ENCODE measurements around a stretch of chr7.

CAGE:
- cytosol, long polyA plus RNA: no peak
- long polyA plus RNA: no peak
- nucleus, long polyA plus RNA: no peak
These were observed 2.1 kb downstream of the PDK4 start for GRCh38 chr7:95594171-95594719.

GRCh38 chr7:95606045-95606277 lies 9.6 kb upstream of the PDK4 start:
- RRBS: no CpG with 5 or more reads among the region's 5 CpGs
CAGE:
- cytosol, long polyA plus RNA: no peak
- long polyA plus RNA: no peak
- nucleus, long polyA plus RNA: no peak

GRCh38 chr7:95608106-95609140 lies 12.1 kb upstream of the PDK4 start:
- RRBS: no CpG with 5 or more reads among the region's 13 CpGs
CAGE:
- cytosol, long polyA plus RNA: no peak
- long polyA plus RNA: no peak
- nucleus, long polyA plus RNA: no peak

GRCh38 chr7:96314252-96315045 lies 7.4 kb downstream of the SLC25A13 start:
- RRBS: no CpG with 5 or more reads among the region's 5 CpGs
CAGE:
- cytosol, long polyA plus RNA: no peak
- long polyA plus RNA: no peak
- nucleus, long polyA plus RNA: no peak

GRCh38 chr7:97018741-97018940 lies 6.0 kb downstream of the DLX5 start:
- RRBS: no CpG with 5 or more reads among the region's 16 CpGs
CAGE:
- cytosol, long polyA plus RNA: no peak
- long polyA plus RNA: no peak
- nucleus, long polyA plus RNA: no peak

- RRBS: 4% methylated on average over 1 of the region's 16 CpGs
CAGE:
- cytosol, long polyA plus RNA: no peak
- long polyA plus RNA: no peak
- nucleus, long polyA plus RNA: no peak
These were observed 2.9 kb upstream of the DLX5 start for GRCh38 chr7:97027521-97027893.

GRCh38 chr7:98117849-98118314 lies 11.2 kb downstream of the LMTK2 start:
- RRBS: no CpG with 5 or more reads among the region's 4 CpGs
CAGE:
- cytosol, long polyA plus RNA: no peak
- long polyA plus RNA: no peak
- nucleus, long polyA plus RNA: no peak

GRCh38 chr7:98137622-98138131 lies 31.0 kb downstream of the LMTK2 start:
- RRBS: no CpG with 5 or more reads among the region's 5 CpGs
CAGE:
- cytosol, long polyA plus RNA: no peak
- long polyA plus RNA: no peak
- nucleus, long polyA plus RNA: no peak

GRCh38 chr7:98174890-98175606 lies 36.2 kb upstream of the BHLHA15 start:
- RRBS: no CpG with 5 or more reads among the region's 17 CpGs
CAGE:
- cytosol, long polyA plus RNA: no peak
- long polyA plus RNA: no peak
- nucleus, long polyA plus RNA: no peak

DNA sequence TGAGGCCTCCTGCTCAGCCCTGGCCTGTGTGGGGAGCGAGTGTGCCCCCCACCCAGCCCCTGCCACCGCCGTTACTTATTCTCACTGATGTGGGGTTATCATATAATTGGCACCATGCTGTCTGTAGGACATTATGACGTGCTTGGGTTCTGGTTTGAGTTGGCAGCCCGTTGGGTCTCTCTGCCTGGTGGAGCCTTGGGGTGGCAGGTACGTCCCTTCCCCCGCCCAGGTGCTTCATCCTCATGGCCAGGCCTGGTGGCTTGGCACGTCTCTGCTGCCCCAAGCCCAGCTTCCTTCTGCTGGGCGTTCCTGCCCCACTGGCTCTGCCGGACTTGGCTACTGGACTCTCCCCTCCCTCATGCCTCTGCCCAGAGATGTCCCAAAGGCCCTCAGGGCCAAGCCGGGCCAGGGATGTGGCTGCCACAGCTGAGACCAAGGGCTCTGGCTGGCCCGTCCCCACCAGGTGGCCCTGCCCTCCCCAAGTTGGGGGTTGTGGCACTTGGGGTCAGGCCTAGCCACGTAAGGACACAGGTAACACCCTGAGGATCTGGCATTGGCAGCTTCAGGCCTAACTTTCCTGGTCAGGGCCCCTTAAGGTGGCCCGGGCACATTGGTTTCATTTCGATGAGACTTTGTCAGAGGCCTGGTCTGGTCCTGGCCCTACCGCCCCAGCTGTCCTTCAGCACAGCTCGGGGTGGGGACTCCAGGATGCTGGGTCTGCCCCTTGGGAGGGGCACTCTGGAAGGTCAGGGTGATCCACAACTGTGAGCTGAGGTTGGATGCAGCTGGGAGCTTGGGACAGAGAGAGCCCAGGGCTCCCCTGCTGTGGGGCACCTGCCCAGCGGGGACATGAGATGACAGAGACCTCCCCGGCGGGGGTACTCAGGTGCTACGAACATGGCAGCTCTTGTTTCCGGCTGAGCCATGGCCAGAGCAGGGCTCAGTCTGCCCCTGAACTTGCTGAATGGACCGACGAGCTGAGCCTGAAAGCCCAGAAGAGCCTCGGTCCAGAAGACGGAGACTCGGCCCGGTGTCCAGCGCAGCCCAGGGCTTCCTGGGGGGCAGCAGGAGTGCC lies 2.8 kb downstream of the BHLHA15 start:
- RRBS: 95% methylated on average over 3 of the region's 29 CpGs
CAGE:
- cytosol, long polyA plus RNA: no peak
- long polyA plus RNA: no peak
- nucleus, long polyA plus RNA: no peak

GRCh38 chr7:98228756-98229597 lies 17.7 kb downstream of the BHLHA15 start:
- RRBS: 89% methylated on average over 6 of the region's 26 CpGs
CAGE:
- cytosol, long polyA plus RNA: no peak
- long polyA plus RNA: no peak
- nucleus, long polyA plus RNA: no peak

DNA sequence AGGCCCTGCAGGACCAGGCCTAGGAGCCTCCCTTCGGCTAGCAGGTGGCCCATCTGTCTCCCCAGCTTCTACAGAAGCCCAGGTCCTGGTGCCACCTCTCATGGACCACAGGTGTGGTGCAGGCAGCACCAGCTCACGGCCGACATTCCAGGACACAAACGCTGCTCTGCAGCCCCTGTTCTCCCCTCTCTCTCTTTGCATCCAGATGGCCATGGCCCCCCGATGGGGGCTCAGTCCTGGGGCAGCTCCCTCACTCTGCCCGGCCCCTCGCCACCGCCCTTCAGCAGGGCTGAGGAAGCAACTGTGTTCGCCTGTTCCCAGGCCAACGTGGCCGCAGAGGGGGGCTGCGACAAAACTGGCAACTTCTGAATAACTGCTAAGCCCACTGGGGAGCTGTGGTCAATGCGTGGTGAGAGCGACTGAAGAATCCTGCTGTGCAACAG lies 10.2 kb downstream of the TECPR1 start:
- RRBS: no CpG with 5 or more reads among the region's 14 CpGs
CAGE:
- cytosol, long polyA plus RNA: no peak
- long polyA plus RNA: no peak
- nucleus, long polyA plus RNA: no peak

DNA sequence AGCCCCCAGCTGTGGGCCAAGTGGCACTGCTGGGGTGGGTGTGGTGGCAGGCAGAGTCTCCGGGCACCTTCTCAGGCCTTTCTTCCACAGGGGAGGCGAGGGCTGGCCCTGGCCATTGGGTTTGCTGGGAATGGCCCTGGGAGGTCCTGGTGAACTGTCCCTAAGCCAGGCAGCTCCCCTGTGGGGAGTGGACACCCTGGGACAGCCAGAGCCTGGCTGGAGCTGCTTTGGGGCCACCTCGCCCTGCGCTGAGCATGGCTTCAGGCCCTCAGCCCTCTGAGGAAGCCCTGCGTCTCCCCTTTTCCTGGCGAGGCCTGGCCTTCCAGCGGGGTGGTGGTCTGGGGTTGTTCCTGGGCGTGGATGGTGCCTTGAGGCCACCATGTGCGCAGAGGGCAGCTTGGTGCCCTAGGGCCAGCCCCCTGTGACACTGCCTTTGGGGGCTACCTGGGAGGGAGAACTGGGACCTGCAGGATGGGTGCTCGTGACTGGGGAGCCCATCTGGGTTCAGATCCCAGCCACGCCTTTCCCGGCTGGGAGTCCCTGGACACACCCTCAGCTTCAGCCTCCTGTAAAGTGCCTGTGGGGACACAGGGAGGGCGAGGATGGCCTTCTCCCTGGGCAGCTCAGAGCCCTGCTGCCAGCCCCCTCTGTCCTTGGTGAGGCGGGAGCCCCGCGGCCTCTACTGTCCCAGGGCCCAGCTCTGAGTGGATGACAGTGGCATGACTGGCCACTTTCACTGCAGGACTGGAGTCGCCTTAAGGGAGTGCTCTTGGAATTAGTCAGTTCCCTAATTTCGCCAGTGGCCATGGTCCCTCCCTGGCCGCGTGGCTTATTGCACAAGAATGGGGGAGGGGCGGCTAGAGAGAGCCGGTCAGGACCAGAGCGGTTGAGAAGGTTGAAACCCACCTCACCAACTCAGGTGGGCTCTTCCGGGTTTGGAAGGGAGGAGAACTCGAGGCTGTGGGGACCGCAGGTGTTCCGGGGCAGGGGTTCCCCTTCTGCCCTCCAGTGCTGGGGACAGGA lies 4.4 kb downstream of the BRI3 start:
- RRBS: 76% methylated on average over 6 of the region's 27 CpGs
CAGE:
- cytosol, long polyA plus RNA: no peak
- long polyA plus RNA: no peak
- nucleus, long polyA plus RNA: no peak

GRCh38 chr7:98287005-98288065 lies 5.8 kb downstream of the BRI3 start:
- RRBS: 78% methylated on average over 13 of the region's 32 CpGs
CAGE:
- cytosol, long polyA plus RNA: no peak
- long polyA plus RNA: no peak
- nucleus, long polyA plus RNA: no peak

DNA sequence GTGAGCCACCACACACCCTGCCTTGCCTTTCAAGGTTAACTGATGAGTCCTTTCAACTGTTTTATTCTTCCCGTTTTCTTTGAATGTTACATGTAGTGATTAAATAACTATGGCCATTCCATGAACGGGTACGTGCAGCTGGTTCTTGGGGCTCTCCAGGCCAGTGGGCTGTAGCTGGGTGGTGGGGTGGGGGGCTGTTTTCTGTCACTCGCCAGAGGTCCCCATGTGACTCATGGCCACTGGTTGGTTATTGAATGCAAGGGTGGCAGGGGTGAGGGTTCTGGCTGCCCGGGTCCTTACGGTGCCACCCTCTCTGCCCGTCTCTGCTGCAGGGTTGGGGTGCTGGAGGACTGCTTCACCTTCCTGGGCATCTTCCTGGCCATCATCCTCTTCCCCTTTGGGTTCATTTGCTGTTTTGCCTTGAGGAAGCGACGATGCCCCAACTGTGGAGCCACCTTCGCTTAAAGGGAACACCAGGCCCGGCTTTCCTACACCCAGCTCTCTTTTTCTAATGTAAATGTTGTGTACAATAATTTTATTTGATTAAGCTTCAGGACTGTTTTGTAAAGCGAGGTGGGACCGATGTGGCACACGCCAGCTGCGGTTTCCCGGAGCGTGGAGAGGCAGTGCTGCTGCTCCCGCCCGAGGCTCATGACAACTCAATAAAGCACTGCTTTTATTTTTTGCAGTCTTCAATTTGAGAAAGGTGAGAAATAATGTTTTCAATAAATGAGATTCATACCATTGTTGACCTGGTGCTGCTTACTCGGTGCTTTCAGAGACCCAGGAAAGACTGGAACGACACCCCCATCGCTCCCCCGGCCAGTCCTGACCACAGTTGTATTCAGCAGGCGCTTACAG lies 9.5 kb downstream of the BRI3 start:
- RRBS: no CpG with 5 or more reads among the region's 24 CpGs
CAGE:
- cytosol, long polyA plus RNA: start-site peak on the minus strand centred at position 457 of the sequence, 108 bp wide, 21 and 17 reads in 2 replicates
- long polyA plus RNA: start-site peak on the minus strand centred at position 496 of the sequence, 30 bp wide, 26 and 15 reads in 2 replicates
- nucleus, long polyA plus RNA: no peak

DNA sequence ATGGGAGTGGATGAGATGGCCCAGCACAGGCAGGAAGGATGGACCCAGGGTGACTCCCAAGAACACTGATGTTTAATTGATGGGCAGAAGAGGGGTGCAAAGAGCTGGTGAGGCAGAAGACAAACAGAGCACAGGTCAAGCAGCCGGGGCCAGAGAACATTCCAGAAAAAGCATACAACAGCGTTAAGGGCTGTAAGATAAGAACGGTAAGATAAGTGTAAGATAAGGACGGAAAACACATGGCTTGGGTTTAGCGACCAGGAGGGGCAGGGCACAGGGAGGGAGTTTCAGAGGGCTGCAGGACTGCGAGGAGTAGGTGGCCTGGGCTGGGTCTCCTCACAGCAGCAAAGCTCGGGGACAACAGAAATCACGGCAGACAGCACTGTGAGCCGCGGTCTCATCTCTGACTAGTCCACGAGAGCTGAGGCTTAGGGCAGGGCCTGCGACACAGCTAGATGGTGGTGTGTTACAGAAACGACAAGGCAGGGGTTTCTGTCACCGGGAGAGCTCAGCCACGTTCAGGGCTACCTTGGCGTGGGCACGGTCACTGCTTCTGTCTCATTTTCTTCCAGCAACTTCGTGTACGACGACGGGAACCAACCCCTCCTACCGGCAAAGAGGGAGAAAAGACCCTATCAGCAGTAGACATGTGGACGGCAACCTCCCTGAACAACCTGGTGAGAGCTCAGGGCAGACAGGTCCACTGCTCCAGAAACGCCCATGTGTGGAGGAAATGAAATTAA lies 24.6 kb downstream of the BRI3 start:
- RRBS: 43% methylated on average over 5 of the region's 24 CpGs
CAGE:
- cytosol, long polyA plus RNA: no peak
- long polyA plus RNA: no peak
- nucleus, long polyA plus RNA: no peak

DNA sequence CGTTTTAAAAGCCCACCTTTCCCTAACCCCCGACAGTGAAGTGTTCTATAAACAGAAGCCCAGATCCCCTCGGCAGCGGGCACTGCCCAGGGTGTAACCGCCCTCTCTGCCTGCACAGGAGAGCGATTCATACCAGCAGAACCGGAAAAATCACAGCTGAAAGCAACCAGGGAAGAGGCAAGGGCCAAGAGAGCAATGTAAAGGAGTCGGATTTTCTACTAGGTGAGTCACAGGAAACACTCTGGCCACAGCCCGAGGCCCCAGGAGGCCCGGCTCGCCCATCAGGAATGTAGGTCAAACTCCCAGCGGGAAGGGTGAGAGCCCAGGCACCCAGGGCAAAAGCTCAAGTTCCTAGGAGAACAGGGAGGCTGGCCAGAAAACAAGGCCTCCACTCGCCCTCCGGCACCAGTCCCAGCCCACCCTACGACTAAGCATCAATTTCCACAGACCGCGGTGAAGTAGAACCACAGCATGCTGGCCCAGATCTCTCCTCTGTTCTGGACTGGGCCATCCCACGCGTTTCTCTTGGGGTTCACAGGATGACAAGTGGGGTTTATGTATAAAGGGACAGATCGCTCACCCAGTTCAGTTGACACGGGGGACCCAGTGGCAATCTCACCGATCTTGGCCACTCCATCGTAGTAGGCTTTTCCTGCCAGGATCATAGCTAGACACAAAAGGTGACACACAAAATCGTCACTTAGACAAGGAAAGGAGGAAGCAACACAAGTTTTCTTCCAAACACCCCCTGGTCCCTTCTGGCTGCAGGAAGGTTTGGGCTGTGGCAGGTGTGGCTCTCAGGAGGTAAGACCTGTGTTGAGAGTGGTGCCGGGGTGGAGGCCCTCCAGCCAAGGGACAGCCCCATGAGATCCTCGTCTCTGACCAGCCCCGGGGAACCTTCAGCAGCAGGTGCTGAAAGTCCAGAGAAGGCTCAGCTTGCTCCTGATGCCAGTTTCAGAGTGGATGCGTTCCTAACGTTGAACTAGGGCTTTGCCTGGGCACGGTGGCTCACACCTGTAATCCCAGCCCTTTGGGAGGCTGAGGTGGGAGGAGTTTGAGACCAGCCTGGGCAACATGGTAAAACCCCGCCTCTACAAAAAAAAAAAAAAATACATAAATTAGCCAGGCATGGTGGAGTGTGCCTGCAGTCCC lies 46.1 kb downstream of the BAIAP2L1 start:
- RRBS: 94% methylated on average over 3 of the region's 31 CpGs
CAGE:
- cytosol, long polyA plus RNA: no peak
- long polyA plus RNA: no peak
- nucleus, long polyA plus RNA: no peak

DNA sequence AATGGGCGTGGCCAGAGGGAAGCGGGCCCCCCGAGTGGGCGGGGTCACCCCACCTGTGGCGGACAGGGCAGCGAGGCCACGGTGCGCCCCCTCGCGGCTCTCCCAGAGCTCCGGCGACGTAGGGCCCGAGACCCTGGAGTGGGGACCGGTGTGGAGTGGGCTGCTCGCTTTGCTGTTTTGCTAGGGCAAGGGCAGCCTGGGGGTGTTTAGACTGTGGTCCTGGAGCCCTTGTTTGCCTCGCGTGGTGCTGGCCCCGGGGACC lies 286 bp upstream of the BAIAP2L1 start:
- RRBS: 7% methylated on average over 5 of the region's 19 CpGs
CAGE:
- cytosol, long polyA plus RNA: no peak
- long polyA plus RNA: no peak
- nucleus, long polyA plus RNA: no peak

GRCh38 chr7:98417273-98417954 lies 16.5 kb upstream of the BAIAP2L1 start:
- RRBS: no CpG with 5 or more reads among the region's 8 CpGs
CAGE:
- cytosol, long polyA plus RNA: no peak
- long polyA plus RNA: no peak
- nucleus, long polyA plus RNA: no peak

GRCh38 chr7:98556227-98556600 lies 60.9 kb upstream of the NPTX2 start:
- RRBS: no CpG with 5 or more reads among the region's 8 CpGs
CAGE:
- cytosol, long polyA plus RNA: no peak
- long polyA plus RNA: no peak
- nucleus, long polyA plus RNA: no peak

All from IMR-90 (cell line).